ENCODE measurements around a stretch of chr1.

- RRBS = no CpG with 5 or more reads among the region's 12 CpGs
Observed at GRCh38 chr1:56511785-56512394, 67.5 kb downstream of the PLPP3 start.

DNA sequence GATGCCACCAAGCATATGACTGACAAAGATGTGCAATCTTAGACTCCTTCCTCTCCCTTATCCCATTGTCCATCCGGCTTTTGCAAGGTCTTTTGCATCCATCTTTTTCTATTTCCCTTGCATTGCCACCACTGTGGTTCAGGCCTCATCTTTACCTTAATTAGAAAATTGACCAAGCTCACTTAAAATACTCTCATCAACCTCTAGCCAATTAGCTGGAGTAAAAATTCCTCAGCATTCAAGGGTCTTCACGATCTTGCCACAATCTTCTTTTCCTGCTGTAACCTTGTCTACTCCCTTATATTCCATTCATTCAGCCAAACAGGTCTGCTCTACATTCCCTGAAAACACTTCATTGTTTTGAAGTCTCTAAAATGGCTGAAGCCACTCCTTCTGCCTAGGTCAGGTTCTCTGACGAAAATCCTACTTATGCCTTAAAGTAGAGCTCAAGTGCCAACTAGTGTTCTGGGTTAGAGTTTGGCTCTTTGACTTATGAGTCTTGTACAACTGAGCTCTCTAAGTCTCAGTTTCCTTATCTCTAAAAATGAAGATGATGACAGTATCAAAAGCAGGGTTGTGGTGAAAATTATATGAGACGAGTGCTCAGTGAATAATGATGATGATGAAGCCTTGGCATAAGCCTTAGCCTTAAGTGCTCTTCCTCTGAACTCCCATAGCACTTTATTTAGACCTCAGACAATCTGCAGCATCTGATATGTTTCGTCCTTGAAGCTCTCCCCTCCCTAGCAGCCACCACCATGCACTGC is 48.7 kb downstream of the PLPP3 start:
- RRBS = no CpG with 5 or more reads among the region's 5 CpGs

DNA sequence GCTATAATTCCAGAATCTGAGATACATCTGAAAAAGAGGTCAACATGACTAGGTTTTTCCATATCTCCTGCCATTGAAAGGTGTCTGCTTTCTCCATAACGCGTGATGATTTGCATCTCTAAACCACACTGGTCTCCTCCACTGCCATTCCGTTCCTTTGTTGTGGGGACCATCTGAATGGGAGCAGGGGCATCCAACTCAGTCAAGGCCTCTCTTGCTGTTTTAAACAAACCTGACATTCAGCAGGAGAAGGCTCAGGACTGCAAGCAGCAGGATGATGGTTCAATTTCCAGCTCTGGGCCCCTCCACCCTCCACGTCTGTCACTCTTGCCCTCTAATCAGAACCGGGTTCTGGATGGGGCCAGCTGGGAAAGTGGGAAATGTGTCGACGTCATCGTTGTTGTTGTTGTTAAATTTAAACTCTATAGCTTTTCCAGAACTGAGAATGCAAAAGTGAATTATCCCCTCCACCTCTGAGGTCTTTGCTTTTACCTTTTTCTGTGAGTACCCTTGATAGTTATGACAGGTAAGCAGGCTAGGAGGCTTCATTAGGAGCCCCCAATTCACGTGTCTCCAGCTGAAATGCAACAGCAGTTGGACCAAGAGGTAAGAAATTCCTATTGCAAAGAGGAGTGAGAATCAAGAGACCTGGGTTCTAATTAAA is 45.0 kb downstream of the PLPP3 start:
- RRBS = no CpG with 5 or more reads among the region's 9 CpGs

DNA sequence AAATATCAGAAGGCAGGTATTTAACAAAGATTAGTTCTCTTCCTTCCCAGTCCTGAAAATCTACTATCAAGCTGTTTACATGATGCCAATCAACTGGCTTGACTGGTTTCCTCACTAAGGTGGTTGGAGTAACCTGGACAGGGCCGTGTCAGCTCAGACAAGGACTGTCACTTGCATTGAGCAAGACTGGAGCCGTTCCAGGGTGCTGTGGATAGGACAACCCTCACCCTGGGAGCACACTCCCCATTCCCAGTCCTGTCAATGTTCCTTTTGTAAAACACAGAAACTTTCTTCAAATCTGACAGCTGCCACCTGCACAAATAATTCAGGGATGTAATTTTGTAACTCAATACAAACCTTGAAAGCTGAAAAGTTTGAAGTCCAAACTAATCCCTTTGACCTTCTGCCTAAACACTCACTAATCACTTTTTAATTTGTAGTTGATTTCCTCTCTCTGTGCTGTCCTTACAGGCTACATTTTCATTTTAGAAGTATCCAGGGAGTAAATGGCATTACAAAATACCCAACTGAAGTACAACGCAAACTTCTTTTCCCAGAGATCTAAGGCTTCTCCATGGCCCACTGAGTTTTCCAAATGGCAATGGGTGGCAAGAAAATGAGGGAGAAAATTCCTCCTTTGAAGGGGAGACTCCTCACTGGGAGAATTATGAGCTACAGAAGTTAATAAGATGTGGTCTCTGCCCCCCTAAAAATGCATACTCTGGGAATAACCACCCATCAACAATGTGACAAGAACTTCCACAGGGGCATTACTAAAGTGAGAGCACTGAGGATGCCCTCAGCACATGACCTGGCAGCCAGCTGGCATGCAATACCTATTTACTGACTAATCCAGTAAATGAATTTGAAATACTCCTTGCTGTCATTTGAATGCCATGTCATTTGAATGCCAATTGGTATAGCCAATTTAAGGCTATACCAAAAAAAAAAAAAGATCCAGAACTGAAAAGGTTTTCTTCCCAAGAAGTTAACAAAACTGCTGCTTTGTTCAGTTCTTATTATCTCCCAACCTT is 31.1 kb downstream of the PLPP3 start:
- RRBS = no CpG with 5 or more reads among the region's 3 CpGs

GRCh38 chr1:56770114-56770499 is 49.1 kb downstream of the FYB2 start:
- RRBS = no CpG with 5 or more reads among the region's 4 CpGs

DNA sequence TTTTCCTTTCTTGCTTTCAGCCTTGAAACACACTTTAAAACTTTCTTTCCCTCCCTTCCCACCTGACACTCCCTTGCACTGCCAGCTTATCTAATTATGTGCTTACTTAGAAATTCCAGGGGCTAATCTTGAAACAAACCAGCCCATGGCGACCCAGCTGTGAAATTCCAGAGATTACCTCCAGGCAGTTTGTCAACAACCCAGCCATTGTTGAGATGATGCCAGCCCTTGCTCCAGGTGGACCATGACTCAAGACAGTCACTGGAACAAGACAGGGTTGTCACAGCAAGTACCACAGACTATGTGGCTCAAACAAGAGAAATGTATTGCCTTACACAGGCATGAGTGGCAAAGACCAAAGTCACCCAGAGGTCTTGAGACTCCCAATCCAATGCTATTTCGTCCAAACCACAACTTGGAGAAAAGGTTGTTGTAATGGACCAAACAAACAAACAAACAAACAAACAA is 7.9 kb downstream of the FYB2 start:
- RRBS = no CpG with 5 or more reads among the region's 2 CpGs

DNA sequence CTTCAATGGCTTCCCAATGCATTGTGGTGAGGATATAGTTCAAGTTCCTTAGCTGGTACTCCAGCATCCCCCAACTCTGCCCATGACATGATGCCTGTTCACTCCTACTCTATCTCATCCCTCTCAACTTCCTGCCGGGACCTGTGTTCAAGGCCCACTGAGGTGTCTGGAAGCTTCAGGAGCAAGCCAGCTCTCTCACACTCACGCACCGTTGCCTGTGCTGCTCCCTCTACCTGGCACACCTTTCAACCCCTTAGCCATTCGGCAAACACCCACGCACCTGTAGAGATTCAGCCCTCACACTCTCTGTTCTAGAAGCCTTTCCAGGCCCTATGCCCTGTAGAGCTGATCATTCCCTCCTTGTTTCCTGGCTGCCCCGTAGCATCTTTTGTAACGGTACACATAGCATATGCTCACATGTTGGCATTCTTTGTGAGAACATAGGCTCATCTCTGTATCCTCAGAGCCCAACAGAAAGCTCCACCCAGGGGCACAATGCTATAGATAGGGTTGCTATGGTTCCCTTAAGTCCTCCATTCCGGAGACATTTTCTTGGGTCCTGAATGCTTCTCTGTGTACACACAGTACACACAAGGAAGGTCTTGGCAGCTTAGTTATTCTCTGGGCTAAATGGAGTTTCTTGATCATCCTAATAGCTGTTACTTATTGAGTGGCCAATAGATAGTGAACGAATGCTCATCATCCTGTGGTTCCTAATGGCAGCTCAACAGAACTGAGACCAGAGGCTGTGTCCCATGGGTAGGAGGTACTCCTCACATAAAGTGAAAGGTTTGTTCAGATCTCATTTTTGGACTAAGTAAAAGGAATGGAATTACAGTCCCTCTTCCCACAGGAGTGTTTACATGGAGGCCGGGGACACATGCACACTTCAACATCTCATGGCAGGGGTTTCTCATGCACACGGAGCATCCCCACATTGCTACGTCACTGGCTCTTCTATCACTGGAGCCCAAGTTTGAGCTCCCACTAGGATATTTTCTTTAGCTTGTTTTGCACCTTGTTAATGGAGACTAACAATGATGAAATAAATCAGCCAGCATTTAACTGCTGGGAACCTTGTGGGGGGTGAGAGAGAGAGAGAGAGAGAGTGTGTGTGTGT is 1.2 kb downstream of the C8B start:
- RRBS = no CpG with 5 or more reads among the region's 12 CpGs

- RRBS = no CpG with 5 or more reads among the region's 1 CpG
Observed at GRCh38 chr1:57674614-57675237, 250.9 kb upstream of the DAB1 start.

GRCh38 chr1:58480539-58481108 is 65.9 kb downstream of the OMA1 start:
- RRBS = no CpG with 5 or more reads among the region's 5 CpGs

DNA sequence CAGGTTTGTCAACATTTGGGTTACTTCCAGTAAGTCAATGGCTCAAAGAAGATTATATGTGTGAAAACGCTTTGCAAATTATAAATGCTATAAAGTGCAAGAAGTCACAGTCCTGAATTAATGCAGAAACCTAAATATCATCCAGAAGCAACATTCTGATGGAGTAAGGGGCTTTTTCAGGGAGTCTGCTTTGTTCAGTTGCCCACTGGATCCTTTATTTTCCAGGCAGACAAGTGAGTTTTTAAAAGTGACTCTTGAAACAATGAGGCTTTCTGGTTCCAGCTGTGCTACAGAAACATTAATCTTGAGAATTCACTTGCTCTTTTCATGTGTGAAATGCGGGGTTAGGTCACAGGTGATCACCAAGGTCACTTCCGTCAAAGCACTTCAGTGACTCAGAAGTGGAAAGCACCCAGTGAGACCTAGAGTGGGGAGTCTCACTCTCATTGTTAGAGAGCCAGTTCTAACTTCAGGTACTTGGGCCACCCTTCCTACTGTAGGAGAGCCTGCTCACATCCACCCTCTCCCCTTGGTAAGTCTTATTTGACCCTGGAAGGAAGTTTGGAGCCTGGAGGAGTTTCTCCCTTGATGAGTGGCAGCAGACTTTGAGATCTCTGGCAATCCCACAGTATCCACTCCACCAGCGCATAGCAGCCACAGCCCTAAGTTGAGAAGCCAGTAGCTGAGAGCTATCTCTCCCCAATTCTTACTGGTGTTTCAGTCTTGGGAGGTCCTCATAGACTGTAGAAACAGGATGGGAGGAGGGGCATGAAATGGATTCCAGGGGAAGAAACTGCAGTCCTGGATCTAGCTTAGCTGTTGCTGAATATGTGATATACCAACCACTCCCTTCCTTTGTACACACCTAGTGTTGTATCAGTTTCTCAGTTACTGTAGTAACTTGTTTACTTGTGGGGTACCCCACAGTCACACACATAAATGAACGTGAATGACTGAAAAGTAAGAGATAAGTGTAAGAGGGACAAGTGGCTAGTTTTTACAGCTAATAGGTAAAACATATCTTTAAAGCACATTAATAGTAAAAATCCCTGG is 3.2 kb downstream of the TACSTD2 start:
- RRBS = no CpG with 5 or more reads among the region's 5 CpGs

DNA sequence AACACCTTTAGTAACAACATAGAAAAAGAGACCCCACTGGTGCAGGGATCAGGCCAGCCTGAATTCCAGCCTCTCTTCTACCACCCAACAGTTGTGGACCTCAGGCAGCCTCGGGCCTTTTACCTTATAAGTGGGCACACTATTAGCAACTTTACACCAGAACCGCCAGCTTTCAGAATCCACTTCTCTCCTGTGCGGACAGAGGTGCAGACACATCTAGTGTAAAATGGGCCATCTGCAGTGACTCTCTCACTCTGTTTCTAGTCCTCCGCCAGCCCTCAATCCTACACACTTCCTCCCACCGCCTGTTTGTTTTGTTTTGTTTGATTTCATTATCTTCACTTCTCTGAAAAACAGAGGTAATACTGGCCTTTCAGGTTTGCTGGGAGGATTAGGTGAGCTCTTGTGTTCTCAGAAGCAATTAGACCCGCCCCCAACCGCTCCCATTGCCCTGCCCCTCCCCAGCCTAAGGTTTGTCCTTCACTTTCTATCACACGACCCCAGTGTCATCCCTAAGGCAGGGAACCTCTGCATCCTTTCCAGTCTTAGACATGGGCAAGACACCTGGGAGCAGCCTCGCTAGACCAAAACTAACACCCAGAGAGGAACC is 43.1 kb upstream of the TACSTD2 start:
- RRBS = no CpG with 5 or more reads among the region's 9 CpGs

DNA sequence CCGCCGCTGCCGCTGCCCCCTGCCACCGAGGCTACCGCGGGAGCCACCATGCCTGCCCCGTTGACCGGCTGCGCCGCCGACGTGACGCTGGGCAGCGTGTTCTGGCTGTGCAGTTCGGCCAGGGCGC is 1.4 kb downstream of the JUN start:
- RRBS = 1% methylated on average over 5 of the region's 16 CpGs

DNA sequence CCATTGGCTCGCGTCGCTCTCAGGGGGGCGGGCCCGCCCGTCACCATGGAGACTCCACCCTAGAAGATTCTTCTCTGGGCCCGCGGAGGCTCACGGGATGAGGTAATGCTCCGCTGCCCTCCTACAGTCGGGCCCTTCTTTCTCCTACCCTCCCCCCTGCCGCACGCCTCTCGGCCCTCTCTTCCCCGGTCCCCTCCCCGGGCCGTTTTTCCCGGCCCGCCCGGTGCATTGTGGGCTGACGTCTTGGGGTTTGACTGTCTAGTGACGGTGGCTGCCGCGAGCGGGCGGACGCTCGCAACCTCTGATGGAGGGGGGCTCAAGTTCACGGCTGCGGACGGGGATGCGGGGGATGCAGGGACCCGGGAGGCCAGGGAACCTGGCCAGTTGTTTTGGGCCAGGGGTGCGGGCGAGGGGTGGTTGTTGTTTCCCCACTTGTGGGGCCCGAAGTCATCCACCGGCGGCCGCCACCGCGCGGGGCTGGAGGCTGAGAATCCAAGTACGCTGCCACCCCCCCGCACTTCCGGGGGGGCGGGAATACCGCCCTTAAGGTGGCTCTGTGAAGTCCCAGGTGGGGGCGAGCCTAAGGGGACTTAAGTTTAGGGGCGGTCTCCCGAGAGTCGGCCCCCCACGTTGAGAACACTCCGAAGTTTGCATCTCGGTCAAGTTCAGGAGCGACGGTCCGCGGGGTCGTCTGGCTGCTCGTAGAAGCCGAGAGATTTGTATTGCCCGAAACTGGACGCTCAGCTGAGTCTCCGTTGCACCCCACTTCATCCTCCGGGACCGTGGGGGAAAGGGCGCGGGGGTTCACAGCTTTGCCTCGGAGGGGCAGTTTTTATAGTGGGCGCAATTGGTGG is 508 bp upstream of the JUN start:
- RRBS = 2% methylated on average over 11 of the region's 70 CpGs

DNA sequence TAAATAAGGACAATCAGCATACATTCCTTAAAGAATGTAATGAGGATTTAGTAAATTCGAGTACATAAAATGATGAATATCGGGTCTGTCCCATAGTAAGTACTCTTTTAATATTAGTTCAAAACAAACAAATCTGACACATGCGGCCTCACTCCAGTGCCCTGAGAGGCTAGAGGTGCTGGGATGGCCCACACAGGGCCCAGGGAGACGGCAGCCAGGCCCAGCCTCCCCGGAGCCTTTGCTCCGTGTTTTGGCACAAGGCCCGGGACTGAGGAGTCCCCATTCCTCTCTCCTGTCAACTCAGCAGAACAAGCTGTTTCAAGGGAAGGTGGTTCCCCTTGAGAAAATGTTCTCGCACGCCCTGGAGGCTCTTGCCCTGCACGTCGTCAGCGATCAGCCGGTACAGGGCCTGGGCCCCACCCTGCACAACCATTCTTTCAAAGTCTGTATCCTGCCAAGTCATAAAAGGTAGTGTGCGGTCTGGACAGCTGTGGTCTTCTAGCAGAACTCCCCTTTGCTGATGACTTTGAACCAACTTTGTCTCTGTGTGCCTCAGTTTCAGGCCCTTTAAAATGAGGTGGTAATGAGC is 138.4 kb upstream of the JUN start:
- RRBS = no CpG with 5 or more reads among the region's 14 CpGs

GRCh38 chr1:58942080-58942427 is 158.2 kb upstream of the JUN start:
- RRBS = no CpG with 5 or more reads among the region's 2 CpGs

GRCh38 chr1:59043541-59043988 is 253.3 kb upstream of the FGGY start:
- RRBS = no CpG with 5 or more reads among the region's 5 CpGs

DNA sequence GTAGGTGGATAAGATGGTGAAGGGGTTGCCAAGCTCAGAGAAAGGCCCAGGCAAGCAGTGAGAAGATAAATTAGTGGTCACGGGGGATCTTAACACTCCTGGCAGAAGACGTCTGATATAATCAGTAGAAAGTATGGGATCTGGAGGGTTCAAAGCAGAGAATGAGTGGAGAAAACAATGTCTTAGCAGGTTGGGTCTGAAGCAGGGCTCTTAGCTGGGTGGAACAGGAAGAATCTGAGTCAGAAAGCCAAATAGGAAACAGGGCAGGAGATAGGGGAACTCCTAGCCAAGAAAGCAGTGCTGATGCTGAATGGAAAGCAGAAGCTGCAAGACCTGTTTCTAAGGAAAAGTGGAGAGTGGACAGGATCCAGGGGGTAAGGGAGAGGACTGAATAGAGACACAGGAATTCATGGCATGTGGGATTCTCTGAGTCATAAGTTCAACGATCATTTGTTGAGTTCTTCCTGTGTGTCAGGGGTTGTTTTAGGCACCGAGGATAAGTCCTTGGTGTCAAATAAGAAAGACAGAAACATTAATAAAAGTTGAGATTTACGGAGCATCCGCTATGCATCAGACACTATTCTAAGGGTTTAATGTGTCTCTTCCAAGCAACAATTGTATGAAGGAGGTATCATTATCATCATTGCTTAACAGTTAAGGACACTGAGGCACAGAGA is 153.8 kb upstream of the FGGY start:
- RRBS = no CpG with 5 or more reads among the region's 6 CpGs

GRCh38 chr1:59298676-59299425 is 2.0 kb downstream of the FGGY start:
- RRBS = no CpG with 5 or more reads among the region's 6 CpGs

DNA sequence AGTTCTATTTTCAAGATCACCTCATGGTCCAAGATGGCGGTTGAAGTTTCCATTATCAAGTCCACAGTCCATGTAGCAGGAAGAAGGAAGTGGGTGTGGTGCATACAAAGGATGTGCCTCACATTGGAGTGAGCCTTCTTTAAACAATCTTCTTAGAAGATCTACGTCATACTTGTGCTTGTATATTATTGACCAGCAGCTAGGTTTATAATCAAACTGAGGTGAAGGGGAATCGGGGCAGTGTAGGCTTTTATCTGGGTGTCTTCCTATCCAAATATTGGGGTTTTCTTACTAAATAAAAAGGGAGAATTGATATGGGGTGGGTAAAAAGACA is 93.5 kb downstream of the FGGY start:
- RRBS = no CpG with 5 or more reads among the region's 3 CpGs

GRCh38 chr1:59487362-59487860 is 190.5 kb downstream of the FGGY start:
- RRBS = no CpG with 5 or more reads among the region's 2 CpGs